Vein endothelial cell (primary cell): ENCODE measurements around the genes CLN3 and SULT1A1.

- CAGE, long polyA plus RNA: no peak
Measured at GRCh38 chr16:28187455-28188197, 24.1 kb downstream of the XPO6 start.

DNA sequence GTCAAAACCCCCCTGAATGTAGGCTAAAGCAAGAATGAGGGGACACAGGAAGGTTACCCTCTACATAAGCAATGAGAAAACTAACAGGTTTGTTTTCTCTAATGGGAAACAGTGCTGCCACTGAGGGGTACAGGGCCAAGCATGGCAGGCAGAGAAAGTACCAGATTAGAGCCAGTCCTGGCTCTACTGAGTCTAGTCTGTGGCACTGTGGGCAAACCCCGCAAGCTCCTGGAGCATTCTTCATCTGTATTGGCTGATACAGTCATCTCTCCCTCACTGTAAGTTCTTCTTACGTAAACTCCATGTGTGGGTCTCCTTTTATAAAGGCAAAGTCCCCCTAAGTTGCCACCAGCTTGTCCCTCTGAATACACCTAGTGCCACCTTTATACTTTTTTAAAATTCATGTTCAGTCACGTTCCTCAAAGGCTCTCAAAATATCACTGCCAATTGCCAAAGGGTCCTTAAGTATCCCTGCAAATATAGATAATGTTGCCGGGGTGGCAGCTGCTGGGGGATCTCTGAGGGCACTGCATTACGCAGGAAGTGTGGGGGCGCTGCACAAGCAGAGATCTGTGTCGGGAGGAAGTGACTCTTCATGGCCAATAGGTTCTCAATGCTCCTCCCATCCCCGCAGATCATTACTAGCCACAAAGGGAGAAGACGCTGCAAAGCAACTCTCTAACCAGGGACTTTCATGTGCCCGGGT lies 18.8 kb downstream of the XPO6 start:
- CAGE, long polyA plus RNA: no peak

DNA sequence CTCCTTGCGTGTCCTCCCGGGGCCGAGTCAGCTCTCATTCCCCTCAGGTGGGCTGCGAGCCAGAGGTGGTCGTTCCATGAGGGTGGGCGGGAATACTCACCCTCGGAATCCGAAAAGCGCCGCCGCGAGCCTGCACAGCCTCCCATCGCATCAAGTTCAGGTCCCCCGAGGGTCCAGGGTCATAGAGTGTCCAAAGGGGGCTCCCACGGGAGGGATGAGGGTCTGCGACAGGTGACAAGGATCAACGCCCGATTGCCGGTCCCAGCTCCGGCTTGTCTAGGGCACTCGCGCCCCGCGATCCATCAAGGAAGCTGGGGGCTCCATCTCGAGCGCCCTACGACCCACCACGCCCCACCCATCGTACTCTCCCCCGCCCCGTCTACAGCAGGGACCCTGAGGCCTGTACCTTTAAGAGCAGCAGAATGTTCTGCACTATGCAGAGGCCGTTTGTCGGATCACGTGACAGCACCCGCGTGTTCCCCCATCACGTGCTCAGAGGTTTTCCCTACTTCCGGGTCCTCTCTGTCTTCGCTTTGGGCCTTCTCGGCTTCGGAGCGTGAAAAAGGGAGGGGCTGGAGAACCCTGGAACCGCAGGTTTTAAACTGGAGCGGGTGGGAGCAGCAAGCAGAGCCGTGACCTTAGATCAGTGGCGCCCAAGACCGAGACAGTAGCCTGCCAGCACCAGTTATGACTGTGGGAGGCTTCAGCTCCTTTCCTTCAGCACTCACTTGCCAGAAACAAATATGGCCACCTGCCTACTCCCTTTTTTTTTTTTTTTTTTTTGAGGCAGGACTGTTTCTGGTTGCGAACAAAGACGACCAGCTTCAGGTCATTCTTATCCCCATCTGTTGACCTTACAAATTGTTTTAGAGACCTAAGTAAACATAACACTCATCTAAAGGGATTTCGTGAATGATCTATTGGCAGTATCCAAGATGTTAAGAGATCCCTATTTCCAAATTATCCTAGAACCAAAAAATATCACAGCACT lies at the start of gene CLN3:
CLN3 (minus strand) TSS at position 461 of the 991 bp plus-strand sequence.
- CAGE, long polyA plus RNA: no peak

DNA sequence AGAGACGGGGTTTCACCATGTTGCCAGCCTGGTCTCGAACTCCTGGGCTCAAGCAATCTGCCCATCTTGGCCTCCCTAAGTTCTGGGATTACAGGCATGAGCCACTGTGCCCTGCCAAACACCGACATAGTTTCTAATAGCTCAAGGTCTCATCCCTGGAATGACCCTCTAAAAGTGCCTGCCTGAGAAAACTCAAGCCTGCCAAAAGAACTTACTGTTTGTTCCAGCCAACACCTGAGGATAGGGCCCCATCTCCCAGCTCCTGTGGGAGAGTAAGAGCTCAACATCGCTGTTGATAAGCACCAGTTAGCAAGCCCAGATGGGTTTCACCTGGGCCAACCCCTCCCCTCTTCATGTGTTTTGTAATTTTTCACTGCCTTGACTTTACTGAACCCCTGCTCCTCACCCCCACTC lies 12.7 kb downstream of the NUPR1 start:
- CAGE, long polyA plus RNA: no peak

GRCh38 chr16:28532870-28533418 lies 5.8 kb downstream of the NUPR1 start:
- CAGE, long polyA plus RNA: no peak

GRCh38 chr16:28609865-28610557 lies at the start of gene SULT1A1:
TSS of gene SULT1A1 (minus strand) at chr16:28610044.
- CAGE, long polyA plus RNA: no peak

GRCh38 chr16:28838771-28839735 lies 7.1 kb downstream of the TUFM start:
- CAGE, long polyA plus RNA: no peak

DNA sequence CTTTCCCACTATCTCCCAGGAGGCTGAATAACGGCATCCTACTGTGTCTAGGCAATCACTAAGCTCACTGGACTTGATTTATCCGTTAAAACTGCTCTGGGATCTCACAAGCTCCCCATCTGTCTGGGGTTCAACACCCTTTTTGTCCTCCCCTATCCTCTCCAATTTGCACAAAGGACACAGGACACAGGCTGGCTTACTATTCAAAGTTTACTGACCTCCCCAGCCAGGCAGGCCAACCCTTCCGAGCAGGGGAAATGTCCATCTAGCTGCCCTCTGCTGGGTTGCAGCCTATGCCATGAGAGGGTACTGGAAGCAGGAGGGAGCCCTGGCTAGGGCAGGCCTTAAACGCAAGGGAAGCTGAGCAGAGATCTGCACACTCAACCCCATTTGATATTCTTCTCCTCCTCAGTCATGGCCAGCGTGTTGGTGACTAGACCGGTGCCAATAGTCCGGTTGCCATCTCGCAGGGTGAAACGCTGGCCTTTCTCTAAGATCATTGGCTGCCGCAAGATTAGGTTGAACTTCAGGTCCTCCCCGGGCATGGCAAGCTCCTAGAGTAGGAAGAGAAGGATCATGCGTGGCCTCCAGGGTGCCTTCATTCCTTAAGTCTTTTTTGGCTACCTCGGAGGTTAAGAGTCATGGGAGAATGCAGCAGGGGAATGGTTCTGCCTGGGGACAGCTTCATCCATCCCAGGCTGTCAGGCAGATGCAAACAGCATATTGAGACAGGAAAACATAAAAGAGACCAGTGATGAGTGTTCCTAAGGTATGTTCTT lies 3.4 kb downstream of the TUFM start:
- CAGE, long polyA plus RNA: no peak

GRCh38 chr16:28844060-28844601 lies 2.0 kb downstream of the TUFM start:
- CAGE, long polyA plus RNA: no peak

DNA sequence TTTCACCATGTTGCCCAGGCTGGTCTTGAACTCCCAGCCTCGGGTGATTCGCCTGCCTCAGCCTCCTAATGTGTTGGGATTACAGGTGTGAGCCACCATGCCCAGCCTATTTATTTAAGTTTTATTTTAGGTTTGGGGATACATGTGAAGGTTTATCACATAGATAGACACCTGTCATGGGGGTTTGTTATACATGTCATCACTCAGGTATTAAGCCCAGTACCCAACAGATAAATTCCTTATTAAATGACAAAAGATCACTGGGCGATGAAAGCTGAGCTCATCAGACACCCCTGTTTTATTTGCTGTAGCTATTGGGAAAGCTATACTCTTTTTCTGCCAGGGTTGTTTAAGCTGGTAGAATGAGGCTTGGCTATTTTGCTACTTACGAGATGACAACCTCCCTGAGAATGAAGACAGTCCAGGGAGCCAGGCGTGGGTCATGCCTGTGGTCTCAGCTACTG lies 4.5 kb upstream of the SH2B1 start:
- CAGE, long polyA plus RNA: no peak

DNA sequence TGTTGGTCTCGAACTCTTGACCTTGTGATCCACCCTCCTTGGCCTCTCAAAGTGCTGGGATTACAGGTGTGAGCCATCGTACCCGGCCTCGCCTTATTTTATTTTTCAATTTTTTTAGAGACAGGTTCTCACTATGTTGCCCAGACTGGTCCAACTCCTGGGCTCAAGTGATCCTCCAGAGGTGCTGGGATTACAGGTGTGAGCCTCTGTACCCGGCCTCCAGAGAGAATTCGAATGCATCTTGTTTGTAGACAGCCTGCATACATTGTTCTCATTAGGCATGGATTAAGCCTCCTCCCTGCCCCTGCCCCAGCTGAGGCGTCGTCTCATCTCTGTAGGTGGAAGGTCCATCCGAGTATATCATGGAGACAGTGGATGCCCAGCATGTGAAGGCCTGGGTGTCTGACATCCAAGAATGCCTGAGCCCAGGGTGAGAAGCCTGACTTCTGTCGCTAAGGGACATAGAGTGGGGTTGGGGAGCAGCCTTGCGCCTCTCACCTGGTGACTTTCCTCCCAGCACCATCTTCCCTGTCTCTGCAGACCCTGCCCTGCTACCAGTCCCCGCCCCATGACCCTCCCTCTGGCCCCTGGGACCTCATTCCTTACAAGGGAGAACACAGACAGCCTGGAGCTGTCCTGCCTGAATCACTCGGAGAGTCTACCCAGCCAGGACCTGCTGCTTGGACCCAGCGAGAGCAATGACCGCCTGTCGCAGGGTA lies 5.2 kb downstream of the SH2B1 start:
- CAGE, long polyA plus RNA: no peak

- CAGE, long polyA plus RNA: no peak
Measured at GRCh38 chr16:28875168-28875999, 2.9 kb upstream of the ATP2A1 start.

DNA sequence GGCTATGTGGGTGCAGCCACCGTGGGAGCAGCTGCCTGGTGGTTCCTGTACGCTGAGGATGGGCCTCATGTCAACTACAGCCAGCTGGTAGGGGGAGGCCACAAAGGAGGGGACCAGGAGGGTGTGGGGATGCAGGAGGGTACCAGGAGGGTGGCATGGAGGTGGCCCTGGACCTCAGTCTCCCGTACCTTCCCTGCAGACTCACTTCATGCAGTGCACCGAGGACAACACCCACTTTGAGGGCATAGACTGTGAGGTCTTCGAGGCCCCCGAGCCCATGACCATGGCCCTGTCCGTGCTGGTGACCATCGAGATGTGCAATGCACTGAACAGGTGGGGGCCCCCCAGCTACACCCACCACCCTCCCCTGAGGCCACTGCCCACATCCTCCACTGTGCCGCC lies 22.5 kb downstream of the RABEP2 start:
- CAGE, long polyA plus RNA: no peak

DNA sequence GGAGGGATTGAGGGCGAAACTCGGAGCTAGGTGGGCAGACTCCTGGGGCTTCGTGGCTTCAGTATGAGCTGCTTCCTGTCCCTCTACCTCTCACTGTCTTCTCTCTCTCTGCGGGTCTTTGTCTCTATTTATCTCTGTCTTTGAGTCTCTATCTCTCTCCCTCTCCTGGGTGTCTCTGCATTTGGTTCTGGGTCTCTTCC lies 837 bp downstream of the CD19 start:
- CAGE, long polyA plus RNA: no peak

GRCh38 chr16:29082245-29082690 lies 97.4 kb downstream of the LAT start:
- CAGE, long polyA plus RNA: no peak

GRCh38 chr16:29115388-29116488 lies 130.9 kb downstream of the LAT start:
- CAGE, long polyA plus RNA: no peak

GRCh38 chr16:29177515-29178819 lies 193.1 kb downstream of the LAT start:
- CAGE, long polyA plus RNA: no peak

- CAGE, long polyA plus RNA: no peak
Measured at GRCh38 chr16:29203183-29204071, 203.1 kb downstream of the NPIPB11 start.

- CAGE, long polyA plus RNA: no peak
Measured at GRCh38 chr16:29227864-29228447, 178.6 kb downstream of the NPIPB11 start.

- CAGE, long polyA plus RNA: no peak
Measured at GRCh38 chr16:29271679-29272063, 134.8 kb downstream of the NPIPB11 start.